Measurements from ENCODE around the gene LCTL.

GRCh38 chr15:65054026-65054469 lies 8.9 kb downstream of the SLC51B start:
- RRBS, result no CpG with 5 or more reads among the region's 3 CpGs

DNA sequence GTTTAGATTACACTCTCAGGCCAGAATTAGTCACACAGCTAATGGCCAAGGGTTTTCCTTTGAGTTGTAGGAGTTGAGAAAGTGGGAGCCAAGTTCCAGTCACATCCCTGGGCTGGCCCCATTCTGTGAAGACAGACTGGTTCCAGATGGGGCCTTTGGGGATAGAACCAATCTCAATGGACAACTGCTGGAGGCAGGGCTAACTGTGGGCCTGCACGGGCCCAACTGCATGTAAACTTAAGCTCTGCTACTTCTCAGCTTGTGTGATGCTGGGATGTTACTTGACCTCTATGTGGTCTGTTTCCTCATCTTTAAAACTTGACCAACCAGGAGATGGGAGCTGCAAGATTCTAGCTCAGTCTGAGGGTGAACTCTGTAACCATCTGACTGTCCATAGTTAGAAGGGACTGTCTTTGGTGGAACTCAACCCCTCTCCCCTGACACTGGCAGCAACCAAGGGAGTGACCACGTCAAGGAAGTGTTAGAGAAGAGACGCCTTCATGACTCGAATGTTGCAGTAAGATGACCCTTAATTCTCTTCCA lies 1.6 kb upstream of the RASL12 start:
- RRBS, result no CpG with 5 or more reads among the region's 4 CpGs

- RRBS, result no CpG with 5 or more reads among the region's 6 CpGs
Observed at GRCh38 chr15:65244273-65244752, 33.0 kb upstream of the CILP start.

- RRBS, result no CpG with 5 or more reads among the region's 7 CpGs
Observed at GRCh38 chr15:65245433-65245916, 34.2 kb upstream of the CILP start.

DNA sequence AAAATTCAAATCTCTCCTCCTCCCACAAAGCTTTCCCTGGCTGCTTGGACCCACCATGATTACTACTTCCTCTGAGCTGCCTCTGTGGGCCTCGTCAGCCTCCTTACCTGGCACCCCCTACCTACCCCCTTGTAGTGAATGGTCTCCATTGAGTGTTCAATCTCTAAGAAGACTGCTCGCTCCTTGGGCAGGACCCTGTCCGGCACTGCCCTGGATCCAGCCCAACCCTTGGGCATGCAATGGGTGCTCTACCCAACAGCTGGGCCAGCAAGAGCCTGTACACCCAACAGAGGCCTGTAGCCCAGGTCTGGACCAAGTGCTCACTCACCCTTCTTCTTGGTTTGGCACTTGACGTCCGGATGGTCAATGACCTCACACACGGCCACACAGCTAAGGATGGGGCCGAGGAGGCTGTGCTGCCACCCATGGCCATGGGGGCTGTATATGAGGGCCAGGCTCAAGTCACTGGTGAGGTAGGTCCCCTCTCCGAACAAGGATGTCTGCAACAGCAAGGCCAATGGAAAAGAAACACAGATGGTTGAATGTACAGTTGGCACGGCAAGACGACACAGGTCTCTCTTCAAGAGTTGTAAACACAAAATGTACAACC lies 23.8 kb downstream of the PARP16 start:
- RRBS, result 100% methylated on average over 1 of the region's 10 CpGs

DNA sequence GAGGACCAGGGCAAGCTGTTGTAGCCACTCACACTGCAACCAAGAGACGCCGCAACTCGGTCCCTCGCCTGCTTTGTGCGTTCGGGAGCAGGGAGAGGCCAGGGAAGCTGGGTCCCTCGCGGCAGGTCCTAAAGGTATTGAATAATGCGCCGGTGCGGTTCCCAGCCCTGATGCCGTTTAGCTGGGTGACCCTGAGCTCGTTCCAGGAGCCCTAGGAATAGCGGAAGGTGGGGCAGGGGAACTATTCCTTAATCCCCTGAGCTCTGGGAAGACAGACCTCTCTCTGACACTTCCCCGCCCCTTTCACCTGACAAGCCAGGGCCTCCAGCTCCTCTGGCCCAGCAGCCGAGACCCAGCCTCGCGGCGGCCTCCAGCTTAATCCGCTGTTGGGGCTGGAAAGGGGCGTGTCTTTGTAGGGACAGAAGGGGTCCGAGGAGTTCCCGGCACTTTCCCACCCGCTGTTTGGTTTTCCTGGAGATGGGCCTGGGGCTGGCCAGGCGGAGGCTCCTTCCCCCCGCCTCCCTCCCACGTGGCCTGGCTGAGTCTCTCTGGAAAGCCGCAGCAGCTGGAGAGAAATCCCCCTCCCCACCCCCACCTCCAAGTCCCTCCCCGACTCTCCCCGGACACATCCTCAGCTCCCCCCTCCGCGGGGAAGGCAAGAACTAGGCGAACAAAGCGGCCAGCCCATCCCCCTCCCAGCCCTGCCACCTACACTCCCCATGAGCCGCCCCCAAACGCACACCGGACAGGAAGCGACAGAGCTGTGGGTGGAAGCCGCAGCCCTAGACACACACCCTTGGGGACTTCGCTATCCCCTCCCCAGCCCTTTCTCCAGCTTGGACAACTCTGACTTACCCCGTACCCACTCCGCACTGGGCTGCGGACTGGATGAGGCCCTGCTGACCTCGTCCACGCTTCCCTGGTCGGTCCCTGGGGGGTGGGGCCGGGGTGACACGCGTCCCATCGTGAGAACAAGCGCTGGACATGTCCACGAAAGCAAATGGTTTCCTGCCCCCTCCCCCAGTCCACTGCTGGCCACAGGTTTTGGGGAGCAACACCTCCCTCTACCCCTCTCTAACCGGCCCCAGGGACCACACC lies 1.3 kb downstream of the IGDCC4 start:
- RRBS, result 24% methylated on average over 12 of the region's 53 CpGs

DNA sequence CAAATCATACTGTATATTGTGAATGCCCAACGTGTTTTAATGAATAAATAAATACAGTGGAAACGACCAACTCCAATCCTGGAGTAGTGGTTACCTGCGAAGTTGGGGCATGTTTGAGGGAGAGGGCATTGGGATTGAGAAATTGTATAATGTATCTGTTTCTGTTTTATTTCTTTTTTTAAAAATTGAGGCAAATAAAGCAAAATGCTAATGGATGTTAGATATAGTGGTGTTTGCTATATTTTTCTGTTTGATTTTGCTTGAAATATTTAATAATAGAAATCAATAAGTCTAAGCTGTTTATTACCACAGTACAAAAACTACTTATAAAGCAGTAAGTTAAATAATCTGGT lies 9.6 kb downstream of the HACD3 start:
- RRBS, result no CpG with 5 or more reads among the region's 3 CpGs

- RRBS, result no CpG with 5 or more reads among the region's 3 CpGs
Observed at GRCh38 chr15:65772865-65773198, 19.3 kb downstream of the DENND4A start.

DNA sequence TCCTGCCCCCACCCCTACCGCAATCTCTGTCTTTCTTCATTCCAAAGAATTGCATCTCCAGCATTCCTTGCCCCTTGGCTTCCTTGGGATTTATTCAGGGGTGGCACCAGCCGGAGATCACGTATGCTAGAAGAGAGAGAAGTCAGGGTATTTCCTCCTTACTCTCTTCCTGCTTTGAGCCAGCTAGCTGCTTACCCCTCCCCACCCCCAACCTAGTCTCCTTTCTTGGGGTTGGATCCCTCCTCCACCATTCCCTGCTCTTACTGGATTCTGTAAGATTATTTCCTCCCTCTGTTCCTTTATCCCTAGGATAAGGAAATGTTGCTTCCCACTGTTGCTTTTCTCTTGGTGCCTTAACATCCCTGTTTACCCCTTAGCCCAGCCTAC lies 35.0 kb upstream of the DENND4A start:
- RRBS, result no CpG with 5 or more reads among the region's 3 CpGs

DNA sequence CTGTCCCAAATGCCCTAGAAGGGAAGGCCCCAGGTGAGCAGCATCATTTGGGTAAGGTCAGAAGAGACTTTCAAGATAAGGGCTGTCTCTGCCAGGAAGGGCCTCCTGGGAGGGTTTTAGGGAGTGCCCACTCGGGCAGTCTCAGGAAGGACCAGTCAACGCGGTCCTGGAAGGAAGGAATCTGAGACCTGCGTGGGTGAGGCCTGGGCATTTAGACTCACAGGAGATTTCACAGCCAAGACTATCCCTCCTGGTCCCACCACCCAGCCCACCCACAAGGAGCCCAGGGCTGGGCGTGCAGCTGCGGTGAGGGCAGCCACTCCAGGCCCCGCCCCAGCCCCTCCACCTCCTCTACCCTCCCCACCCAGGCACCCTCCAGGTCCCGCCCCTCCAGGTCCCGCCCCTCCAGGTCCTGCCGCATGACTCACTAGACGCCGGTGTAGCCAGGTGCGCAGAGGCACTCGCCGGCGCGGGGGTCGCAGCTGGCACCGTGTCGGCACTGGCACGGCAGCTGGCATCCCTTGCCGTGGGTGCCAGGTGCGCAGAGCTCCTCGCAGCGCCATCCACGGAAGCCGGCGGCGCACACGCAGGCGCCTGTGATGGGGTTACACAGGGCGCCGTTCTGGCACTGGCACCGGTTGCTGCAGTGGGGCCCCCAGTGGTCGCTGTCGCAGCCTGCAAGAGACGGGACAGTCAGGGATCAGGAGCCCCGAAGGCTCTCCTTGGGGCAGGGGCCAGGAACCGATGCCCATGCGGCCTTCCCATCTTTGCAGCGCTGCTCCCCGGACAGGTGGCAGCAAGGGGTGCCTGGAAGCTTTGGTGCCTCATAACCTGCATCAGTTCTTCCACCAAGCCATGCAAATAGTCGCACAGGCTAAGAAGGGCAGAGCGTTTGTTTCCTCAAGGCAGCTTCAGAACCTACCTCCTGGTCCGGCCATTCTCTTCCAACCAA lies 112.8 kb downstream of the RAB11A start:
- RRBS, result 2% methylated on average over 18 of the region's 45 CpGs

- RRBS, result no CpG with 5 or more reads among the region's 7 CpGs
Observed at GRCh38 chr15:66436602-66437165, 50.0 kb downstream of the MAP2K1 start.

DNA sequence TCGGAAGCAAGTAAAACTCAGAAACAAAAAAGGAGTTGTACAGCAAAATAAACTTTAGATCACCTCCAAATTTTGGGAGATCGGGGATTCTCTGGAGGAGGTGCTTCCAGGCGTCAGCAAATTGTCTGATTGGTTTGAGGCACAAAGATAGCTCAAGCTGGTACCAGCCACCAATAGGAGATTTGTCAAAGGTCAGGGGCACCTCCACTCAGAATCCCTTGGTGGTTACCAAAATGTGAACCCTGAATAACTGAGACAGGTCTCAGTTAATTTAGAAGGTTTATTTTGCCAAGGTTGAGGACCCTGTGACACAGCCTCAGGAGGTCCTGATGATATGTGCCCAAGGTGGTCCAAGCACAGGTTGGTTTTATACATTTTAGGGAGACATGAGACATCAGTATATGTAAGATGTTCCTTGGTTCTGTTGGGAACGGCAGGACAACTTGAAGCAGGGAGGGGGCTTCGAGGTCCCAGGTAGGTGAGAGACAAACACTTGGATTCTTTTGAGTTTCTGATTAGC lies 27.0 kb downstream of the SNAPC5 start:
- RRBS, result no CpG with 5 or more reads among the region's 5 CpGs

GRCh38 chr15:66565655-66566112 lies at the start of gene LCTL:
LCTL (minus strand) TSS chr15:66565998.
- RRBS, result no CpG with 5 or more reads among the region's 15 CpGs

DNA sequence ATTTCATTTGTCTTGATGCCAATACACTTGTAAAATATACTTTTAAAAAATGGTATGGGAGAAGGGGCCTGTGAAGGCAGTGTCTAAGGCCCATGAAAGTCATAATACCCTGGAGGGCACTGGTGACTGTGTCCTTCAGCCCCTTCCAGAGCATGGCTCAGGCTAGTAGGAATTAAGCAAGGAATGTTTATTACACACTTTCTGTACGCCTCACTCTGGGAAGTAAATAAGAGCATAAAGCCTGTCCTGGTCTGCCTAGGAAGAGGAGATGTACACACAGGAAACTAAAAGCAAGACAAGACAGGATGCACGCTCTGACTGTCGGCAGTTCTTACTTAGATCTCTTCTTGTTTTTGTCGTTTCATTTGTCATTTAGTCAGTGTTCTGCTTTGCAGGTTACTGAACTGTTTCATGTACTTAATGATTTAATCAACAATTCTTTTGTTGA lies 9.2 kb upstream of the SMAD6 start:
- RRBS, result no CpG with 5 or more reads among the region's 4 CpGs

DNA sequence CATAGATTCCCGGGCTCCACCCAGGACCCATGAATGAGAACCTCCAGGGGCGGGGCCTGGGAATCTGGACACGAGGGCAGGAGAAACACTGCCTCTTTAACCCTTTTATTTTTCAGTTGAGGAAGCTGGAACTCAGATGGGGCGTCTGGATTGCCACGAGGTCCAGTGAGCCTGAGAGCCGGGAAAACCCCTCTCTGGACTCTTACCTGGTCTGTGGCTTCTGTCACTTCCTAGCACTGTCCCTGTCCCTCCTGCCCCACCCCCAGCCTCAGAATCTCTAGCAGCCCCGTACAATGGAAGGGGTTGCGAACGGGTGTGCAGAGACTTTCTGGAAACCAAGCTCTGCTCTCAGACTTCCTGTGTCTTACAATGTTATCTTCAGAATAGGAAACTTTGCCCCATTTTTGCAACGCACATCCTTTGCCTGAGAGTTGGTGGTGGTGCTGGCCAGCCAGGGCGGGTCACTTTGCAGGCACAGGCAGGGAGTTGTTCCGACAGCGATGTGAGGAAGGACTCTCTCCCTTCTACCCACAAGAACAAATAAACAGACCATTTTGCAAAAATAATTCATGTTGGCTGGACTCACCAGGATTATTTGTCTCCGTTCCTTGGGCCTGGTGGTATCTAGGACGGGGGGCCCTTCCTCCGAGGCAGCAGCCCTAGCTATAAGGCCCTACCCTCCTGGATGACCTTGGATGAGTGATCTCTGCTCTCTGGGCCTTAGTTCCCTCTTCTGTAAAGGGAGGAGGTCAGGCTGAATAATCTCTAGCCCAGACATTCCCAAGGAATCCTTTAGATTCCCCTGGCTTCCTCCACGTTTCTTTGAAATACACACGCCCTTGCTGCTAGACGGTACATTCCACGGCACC lies 59.2 kb downstream of the SMAD6 start:
- RRBS, result no CpG with 5 or more reads among the region's 20 CpGs

- RRBS, result no CpG with 5 or more reads among the region's 4 CpGs
Observed at GRCh38 chr15:66783943-66784142, 81.8 kb downstream of the SMAD6 start.

GRCh38 chr15:66850548-66850895 lies 148.5 kb downstream of the SMAD6 start:
- RRBS, result no CpG with 5 or more reads among the region's 5 CpGs

- RRBS, result no CpG with 5 or more reads among the region's 11 CpGs
Observed at GRCh38 chr15:66865939-66866723, 164.1 kb downstream of the SMAD6 start.

- RRBS, result no CpG with 5 or more reads among the region's 19 CpGs
Observed at GRCh38 chr15:66931586-66932824, 133.4 kb upstream of the SMAD3 start.

DNA sequence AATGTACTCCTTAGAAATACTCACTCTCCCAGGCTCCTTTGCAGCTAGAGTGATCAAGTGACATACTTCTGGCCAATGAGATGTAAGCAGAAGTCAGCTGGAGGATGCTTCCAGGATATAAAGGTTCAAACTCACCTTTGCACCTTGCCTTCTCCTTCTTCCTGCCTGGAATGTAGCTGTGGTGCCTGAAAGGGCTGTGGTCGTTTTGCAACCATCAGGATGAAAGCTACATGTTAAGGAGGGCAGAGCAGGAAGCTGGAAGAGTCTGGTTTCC lies 126.9 kb upstream of the SMAD3 start:
- RRBS, result no CpG with 5 or more reads among the region's 1 CpG